Keratinocyte (primary cell): ENCODE measurements around a stretch of chr18.

DNA sequence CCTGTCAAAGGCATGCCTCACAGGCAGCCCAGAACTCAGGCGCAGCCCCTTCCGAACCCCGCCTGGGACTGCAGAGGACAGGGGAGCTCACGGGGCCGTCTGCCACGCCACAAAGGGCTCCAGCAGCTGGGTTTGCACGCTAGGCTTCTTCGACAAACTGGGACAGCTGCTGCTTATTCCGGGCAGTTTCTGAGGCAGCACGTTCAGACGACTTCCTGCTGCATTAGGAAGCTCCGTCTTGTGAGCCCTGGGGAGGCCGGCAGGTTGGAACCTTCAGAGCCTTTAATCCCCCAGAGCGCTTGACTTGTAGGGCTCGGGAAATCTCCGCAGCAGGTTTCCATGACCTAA, 58.8 kb downstream of the KCNG2 start:
CAGE:
- cytosol, long polyA minus RNA = no peak
- cytosol, long polyA plus RNA = no peak
- long polyA plus RNA = no peak
- nucleus, long polyA minus RNA = no peak
- nucleus, long polyA plus RNA = no peak

GRCh38 chr18:79897571-79898701, 53.5 kb downstream of the SLC66A2 start:
CAGE:
- cytosol, long polyA minus RNA = no peak
- cytosol, long polyA plus RNA = no peak
- long polyA plus RNA = no peak
- nucleus, long polyA minus RNA = no peak
- nucleus, long polyA plus RNA = no peak

DNA sequence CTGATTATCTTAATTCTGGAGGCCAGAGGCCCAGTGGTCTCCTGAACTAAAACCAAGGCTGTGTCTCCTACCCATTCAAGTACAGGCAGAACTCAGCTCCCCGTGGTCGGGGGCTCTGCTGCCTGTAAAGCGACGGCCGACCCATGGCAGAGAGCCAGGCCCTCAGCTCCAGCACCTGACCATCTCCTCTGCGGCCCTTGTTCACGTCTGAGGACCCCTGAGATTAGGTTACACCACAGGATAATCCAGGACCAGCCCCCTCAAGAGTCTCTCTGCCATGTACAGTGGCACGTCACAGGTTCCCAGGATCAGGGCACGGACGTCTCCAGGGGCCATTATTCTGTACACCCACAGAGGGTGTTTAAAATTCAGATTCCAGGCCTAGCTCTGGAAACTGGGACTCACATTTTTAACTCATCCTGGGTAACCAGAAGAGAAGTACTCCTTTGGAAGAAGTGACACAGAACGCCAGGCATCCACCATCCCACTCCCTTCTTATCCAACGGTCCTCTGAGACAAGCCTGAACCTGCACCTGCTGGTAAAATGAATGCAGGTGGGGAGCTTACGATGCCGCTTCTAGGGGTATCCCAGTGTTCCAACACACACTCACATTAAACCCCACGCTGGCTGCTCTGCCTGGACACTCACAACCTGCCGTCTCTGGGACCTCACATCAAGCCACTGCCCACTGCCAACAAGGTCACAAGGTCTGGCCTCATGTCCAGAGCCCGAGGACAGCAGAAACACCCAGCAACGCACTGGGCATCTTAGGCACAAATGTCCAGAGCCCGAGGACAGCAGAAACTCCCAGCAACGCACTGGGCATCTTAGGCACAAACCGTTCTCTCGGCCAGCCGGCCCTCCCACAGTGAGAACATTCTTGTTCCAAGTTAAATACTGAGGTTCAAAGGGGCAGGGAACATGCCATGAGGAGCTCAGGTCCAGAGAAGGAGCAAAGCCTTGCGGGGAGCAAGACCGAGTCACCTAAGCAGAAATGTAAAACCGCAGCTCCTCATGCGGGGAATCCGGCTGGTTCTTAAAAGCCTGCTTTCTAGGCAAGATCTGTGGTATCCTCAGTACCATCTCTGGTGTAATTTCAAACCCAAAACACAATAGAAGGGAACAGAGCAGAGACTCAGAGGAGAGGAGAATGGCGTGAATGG, 10.0 kb downstream of the SLC66A2 start:
CAGE:
- cytosol, long polyA minus RNA = no peak
- cytosol, long polyA plus RNA = no peak
- long polyA plus RNA = no peak
- nucleus, long polyA minus RNA = no peak
- nucleus, long polyA plus RNA = no peak

GRCh38 chr18:79944575-79945292, 6.7 kb downstream of the SLC66A2 start:
CAGE:
- cytosol, long polyA minus RNA = no peak
- cytosol, long polyA plus RNA = no peak
- long polyA plus RNA = no peak
- nucleus, long polyA minus RNA = no peak
- nucleus, long polyA plus RNA = no peak

CAGE:
- cytosol, long polyA minus RNA = no peak
- cytosol, long polyA plus RNA = no peak
- long polyA plus RNA = no peak
- nucleus, long polyA minus RNA = no peak
- nucleus, long polyA plus RNA = no peak
These were observed 4.5 kb downstream of the SLC66A2 start for GRCh38 chr18:79946907-79947371.

GRCh38 chr18:79954199-79954796, 2.8 kb upstream of the SLC66A2 start:
CAGE:
- cytosol, long polyA minus RNA = no peak
- cytosol, long polyA plus RNA = no peak
- long polyA plus RNA = no peak
- nucleus, long polyA minus RNA = no peak
- nucleus, long polyA plus RNA = no peak

DNA sequence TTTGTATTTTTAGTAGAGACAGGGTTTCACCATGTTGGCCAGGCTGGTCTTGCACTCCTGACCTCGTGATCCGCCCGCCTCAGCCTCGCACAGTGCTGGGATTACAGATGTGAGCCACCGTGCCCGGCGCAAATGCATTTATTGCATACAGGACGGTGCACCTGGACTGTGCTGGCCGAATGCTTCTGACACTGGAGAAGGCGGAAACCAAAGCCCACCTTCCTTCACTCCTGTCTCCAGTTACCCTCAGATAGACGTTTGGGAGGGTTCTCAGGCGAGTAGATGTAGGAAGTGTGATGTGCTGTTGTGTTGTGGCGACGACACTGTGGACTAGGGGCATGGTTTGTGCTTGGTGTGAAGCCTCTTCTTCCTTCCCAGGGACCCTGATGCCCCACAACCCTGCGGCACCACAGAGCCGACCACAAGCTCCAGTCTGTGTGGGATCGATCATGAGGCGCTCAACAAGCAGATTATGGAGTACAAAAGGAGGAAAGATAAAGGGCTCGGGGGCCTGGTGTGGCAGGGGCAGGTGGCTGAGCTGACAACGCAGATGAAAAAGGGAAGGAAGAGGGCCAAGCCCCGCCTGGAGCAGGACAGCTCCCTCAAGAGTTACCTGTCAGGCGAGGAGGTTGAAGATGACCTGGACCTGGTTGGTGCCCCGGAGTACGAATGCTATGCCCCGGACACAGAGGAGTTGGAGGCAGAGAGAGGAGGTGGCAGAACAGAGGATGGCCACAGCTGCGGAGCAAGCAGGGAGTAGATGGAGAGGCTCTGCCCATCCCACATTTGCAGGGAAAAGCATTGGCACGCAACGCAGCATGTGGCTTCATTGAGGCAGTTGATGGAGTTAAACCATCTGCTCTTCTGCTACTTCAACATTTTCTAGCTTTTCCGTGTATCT, 11.4 kb downstream of the RBFA start:
CAGE:
- cytosol, long polyA minus RNA = start-site peak on the plus strand centred at position 637 of the sequence, 10 bp wide, 9 reads
- cytosol, long polyA plus RNA = no peak
- long polyA plus RNA = no peak
- nucleus, long polyA minus RNA = no peak
- nucleus, long polyA plus RNA = no peak

CAGE:
- cytosol, long polyA minus RNA = no peak
- cytosol, long polyA plus RNA = no peak
- long polyA plus RNA = no peak
- nucleus, long polyA minus RNA = no peak
- nucleus, long polyA plus RNA = no peak
These were observed 6.0 kb upstream of the ADNP2 start for GRCh38 chr18:80102981-80103531.

DNA sequence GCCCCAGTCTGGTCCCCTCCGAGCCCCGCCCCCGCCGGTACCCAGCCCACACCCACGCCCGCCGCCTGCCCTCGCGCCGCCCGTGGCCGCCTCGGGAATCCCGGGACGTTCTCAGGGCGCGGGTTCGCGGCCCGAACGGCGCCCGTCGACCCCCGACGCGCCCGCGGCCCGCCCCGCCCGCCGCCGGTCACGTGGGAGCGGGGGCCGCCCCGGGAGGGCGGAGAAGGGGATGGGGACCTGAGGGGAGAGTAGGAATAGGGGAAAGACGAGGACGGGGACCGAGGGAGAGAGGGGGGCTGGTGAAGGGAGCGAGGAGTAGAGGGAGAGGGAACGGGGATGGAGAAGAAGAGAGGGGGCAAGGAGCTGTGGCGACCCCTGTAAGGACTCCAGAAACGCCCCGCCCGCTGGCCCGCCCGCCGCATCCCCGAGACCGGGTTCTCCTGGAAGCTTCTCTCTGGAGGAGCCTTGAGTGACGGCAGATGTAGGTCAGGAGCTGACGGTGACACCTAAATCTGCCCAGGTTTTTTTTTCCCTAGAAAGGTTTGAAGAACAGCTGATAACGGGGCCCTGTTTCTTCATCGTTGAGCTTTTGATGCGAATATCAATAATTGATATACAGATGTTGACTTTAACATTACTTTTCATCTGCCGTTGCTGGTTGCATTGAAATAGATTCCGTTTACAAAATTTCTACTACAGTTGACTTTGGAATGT, 632 bp downstream of the ADNP2 start:
CAGE:
- cytosol, long polyA minus RNA = no peak
- cytosol, long polyA plus RNA = no peak
- long polyA plus RNA = no peak
- nucleus, long polyA minus RNA = start-site peak on the plus strand centred at position 265 of the sequence, 50 bp wide, 6 reads
- nucleus, long polyA plus RNA = no peak

CAGE:
- cytosol, long polyA minus RNA = no peak
- cytosol, long polyA plus RNA = no peak
- long polyA plus RNA = no peak
- nucleus, long polyA minus RNA = no peak
- nucleus, long polyA plus RNA = no peak
These were observed 39.6 kb downstream of the PARD6G start for GRCh38 chr18:80207666-80208118.